ENCODE measurements around the genes IFITM1 and IRF7.

DNA sequence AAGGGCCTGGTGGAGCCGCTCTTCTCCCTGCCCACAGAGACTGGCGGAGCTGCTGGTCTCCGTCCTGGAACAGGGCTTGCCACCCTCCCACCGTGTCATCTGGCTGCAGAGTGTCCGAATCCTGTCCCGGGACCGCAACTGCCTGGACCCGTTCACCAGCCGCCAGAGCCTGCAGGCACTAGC is 1.8 kb downstream of the RIC8A start:
- PRO-cap, 2 experiments, result no peak in any of the 2 experiments

DNA sequence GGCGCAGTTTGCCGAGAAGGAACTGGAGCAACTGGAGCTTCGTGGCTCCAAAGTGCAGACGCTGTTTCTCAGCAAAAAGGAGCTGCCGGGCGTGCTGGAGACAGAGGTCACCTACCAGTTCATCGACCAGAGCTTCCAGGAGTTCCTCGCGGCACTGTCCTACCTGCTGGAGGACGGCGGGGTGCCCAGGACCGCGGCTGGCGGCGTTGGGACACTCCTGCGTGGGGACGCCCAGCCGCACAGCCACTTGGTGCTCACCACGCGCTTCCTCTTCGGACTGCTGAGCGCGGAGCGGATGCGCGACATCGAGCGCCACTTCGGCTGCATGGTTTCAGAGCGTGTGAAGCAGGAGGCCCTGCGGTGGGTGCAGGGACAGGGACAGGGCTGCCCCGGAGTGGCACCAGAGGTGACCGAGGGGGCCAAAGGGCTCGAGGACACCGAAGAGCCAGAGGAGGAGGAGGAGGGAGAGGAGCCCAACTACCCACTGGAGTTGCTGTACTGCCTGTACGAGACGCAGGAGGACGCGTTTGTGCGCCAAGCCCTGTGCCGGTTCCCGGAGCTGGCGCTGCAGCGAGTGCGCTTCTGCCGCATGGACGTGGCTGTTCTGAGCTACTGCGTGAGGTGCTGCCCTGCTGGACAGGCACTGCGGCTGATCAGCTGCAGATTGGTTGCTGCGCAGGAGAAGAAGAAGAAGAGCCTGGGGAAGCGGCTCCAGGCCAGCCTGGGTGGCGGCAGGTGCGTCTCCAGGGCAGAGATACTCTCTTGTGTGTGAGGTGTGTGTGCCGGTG is 3.1 kb downstream of the NLRP6 start:
- PRO-cap, 2 experiments, result peak in 1 of 2 experiments; most common plus-strand start position 505 of the sequence (in 1); most common minus-strand start position 279 of the sequence (in 1)

- PRO-cap, 2 experiments, result peak in 1 of 2 experiments; most common plus-strand start chr11:282877 (in 1); most common minus-strand start chr11:282757 (in 1)
Measured at GRCh38 chr11:282393-283346, 4.5 kb downstream of the NLRP6 start.

- PRO-cap, 2 experiments, result no peak in any of the 2 experiments
Measured at GRCh38 chr11:298361-299158, 766 bp downstream of the IFITM5 start.

DNA sequence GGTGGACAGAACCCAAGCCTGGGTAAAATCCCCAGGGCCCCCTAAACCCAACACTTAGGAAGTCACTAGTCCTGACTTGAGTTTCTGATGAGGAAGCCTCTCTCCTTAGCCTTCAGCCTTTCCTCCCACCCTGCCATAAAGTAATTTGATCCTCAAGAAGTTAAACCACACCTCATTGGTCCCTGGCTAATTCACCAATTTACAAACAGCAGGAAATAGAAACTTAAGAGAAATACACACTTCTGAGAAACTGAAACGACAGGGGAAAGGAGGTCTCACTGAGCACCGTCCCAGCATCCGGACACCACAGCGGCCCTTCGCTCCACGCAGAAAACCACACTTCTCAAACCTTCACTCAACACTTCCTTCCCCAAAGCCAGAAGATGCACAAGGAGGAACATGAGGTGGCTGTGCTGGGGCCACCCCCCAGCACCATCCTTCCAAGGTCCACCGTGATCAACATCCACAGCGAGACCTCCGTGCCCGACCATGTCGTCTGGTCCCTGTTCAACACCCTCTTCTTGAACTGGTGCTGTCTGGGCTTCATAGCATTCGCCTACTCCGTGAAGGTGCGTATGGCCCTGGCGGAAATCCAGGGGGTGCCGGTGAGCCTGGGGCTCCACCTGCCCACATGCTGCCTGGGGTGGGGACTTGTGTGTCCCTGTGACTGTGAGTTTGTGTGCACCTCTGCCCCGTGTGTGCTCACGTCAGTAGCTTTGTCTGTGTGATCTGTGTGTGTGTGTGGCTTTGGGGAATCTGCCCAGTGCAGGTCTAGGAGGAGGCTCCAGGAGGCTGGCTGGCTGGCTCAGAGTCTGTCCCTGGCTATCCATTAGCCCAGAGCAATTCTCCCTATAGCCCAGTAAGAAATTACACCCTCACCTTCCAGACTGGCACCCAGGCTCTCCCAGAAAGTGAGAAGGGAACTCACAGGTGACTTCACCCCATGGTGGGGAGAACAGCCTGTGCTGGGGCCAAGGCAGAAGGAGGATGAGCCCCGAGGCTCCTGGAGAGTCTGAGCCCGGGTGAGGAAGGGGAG is at the start of gene IFITM1:
IFITM1 (plus strand) TSS at position 253 of the 1,036 bp plus-strand sequence.
- PRO-cap, 2 experiments, result peak in 2 of 2 experiments; most common plus-strand start position 253 of the sequence (in 2); most common minus-strand start position 86 of the sequence (in 2)

GRCh38 chr11:317682-317983 is 3.0 kb downstream of the IFITM3 start:
- PRO-cap, 2 experiments, result no peak in any of the 2 experiments

DNA sequence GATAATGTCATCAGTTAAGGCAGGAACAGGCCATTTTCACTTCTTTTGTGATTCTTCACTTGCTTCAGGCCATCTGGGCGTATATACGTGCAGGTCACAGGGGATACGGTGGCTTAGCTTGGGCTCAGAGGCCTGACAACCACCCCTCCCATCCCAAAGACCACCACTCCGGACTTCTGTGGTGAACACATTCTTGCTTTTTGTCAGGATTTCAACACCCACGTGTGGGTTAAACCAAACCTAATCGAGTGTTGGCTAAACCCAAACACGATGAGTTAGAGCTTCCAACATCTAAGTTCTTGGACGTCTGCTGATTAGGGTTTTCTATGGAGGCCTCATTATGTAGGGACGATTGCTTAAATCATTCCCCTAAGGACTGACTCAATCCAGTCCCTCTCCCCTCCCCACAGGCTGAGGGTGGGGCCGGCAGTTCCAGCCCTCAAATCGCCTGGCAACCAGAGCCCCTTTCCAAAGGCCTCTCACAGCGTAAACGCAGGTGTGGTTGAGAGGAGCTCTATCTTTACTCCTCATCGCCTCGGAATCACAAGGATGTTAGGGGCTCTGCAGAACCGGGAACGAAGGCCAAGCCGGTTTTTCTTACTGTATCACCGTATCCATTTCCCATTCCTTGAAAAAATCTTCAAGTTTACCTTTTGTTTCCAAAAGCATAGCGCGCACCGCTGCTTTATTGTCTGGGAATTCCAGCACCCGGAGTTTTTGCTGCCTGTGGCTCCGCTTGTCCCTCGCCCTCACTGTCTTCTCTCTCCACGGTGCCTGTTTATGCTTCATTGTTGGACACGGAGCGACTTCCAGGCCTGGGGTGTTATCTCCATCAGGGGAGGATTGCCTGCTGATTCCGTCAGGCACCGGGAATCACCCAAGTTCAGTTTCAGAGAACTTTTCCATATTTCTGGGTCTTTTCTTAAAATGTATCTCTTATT is 13.6 kb upstream of the IFITM3 start:
- PRO-cap, 2 experiments, result no peak in any of the 2 experiments

- PRO-cap, 2 experiments, result no peak in any of the 2 experiments
Measured at GRCh38 chr11:396697-397835, 3.1 kb downstream of the PKP3 start.

DNA sequence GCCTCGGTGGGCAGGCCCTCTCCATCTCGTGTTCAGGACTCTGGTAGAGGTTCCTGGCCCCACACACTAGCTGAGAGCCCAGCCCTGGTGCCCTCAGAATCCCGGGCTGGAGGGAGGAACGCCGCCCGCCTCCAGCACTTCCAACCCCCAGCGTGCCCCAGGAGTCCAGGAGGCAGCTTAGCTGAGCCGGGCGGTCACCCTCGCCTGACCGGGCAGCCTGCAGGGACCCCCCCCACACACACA is 316 bp downstream of the ANO9 start:
- PRO-cap, 2 experiments, result no peak in any of the 2 experiments

DNA sequence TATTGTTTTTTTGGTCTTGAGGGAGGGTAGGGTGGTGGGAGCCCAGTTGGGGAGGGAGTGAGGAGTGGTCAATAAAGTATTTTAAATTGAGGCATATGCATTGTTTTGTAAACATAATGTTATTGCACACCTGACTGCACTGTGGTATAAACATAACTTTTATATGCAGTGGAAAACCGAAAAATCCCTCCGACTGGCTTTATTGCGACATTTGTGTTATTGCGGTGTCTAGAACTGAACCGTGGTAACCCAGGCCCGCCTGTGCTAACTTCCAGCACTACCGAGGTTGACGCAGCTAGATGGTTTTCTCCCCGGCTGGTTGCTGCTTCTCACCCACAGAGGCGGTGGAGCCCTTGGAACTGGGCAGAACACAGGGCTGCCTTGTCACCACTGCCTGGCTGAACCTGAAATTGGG is 7.6 kb upstream of the RNH1 start:
- PRO-cap, 2 experiments, result no peak in any of the 2 experiments

DNA sequence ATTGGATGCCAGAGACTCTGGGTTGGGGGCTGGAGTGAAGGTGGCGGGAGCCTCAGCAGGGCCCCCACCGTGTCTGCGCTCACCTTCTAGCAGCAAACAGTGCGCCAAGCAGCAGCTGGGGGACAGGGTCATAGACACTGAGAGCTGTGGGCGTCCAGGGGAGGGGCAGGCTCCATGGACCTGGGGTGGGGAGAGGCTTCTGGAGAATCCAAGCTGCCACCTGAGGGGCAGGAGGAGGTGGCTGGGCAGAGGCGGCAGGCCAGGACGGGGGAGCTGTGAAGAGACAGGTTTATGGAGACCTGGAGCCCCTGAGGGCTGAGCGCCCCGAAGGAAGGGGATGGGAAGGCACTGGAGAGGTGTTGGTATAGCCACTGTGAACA is 8.0 kb downstream of the PHRF1 start:
- PRO-cap, 2 experiments, result no peak in any of the 2 experiments

DNA sequence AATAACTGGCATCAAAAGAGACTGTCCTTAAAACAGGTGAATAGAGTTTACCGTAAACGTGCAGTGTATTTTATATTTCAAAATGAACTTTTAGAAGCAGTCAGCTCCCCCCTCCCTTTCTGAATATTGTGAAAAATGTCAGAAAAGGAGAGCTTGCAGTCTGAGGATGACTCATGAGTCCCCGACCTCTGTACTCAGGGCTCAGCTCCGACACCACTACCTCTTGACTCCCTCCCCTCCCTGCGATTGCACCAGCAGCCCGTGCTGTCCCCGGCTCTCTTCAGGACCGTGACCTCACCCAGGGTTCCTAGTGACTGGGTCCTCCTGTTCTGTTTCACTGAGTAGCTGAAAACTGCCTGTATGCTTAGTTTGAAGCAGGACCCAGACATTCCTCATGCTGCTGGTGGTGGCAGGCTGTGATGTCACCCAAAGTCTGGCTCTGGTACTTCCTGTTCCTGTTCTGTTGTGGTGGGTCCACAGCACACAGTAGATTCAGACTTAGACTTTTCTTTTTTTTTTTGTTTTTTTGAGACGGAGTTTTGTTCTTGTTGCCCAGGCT is 11.7 kb downstream of the PHRF1 start:
- PRO-cap, 2 experiments, result no peak in any of the 2 experiments

DNA sequence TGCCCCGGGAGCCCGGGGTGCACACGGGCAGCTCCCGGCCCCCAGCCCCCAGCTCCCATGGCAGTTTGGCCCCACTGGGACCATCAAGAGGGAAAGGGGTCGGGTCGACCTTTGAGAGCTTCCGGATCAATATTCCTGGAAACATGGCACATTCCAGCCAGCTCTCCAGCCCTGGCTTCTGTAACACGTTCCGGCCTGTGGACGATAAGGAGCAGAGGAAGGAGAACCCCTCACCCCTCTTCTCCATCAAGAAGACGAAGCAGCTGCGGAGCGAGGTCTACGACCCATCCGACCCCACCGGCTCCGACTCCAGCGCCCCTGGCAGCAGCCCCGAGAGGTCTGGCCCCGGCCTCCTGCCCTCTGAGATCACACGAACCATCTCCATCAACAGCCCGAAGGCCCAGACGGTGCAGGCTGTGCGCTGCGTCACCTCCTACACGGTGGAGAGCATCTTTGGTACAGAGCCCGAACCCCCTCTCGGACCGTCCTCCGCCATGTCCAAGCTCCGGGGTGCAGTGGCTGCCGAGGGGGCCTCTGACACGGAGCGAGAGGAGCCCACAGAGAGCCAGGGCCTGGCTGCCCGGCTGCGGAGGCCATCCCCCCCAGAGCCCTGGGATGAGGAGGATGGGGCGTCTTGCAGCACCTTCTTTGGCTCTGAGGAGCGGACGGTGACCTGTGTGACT is 7.9 kb downstream of the IRF7 start:
- PRO-cap, 2 experiments, result no peak in any of the 2 experiments

DNA sequence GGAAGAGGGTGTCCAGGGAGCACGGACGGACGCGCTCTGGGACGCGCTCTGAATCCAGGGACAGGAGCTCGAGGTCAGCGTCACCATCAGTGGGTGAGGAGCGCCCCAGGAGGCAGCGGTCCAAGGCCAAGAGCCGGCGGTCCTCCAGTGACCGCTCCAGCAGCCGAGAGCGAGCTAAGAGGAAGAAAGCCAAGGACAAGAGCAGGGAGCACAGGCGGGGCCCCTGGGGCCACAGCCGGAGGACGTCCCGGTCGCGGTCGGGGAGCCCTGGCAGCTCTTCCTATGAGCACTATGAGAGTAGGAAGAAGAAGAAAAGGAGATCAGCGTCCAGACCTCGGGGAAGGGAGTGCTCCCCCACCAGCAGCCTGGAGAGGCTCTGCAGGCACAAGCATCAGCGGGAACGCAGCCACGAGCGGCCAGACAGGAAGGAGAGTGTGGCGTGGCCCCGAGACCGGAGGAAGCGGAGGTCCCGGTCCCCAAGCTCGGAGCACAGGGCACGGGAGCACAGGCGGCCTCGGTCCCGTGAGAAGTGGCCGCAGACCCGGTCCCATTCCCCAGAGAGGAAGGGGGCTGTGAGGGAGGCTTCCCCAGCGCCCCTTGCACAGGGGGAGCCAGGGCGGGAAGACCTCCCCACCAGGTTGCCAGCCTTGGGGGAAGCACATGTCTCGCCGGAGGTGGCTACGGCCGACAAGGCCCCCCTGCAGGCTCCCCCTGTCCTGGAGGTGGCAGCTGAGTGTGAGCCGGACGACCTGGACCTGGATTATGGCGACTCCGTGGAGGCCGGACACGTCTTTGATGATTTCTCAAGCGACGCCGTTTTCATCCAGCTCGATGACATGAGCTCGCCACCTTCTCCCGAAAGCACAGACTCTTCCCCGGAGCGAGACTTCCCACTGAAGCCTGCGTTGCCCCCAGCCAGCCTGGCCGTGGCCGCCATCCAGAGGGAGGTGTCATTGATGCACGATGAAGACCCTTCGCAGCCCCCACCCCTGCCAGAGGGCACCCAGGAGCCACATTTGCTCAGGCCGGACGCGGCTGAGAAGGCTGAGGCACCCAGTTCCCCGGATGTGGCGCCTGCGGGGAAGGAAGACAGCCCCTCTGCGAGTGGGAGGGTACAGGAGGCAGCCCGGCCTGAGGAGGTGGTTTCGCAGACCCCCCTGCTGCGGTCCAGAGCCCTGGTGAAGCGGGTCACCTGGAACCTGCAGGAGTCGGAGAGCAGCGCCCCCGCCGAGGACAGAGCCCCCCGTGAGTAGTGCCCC is 6.8 kb downstream of the IRF7 start:
- PRO-cap, 2 experiments, result no peak in any of the 2 experiments

DNA sequence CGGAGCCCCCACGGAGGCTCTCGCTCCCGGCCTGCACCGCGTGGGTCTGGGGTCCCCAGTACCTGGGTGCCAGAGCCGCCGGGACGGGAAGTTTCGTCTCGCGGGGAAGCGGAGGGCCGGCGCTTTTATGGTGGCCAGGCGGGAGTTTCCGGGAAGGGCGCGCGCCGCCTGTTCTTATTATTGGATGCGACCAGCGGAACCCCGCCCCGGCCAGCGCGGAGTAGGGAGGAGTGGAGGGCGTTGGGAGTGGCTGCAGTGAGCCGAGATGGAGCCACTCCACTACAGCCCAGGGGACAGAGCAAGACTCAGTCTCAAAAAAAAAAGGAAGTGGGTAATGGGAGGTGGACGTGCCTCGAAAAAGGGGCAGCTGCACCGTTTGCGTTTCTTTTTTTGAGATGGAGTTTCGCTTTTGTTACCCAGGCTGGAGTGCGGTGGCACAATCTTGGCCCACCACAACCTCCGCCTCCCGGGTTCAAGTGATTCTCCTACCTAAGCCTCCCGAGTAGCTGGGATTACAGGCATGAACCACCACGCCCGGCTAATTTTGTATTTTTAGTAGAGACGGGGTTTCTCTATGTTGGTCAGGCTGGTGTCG is at the start of gene IRF7:
IRF7 (minus strand) TSS at position 100 of the 595 bp plus-strand sequence.
- PRO-cap, 2 experiments, result peak in 2 of 2 experiments; most common plus-strand start position 282 of the sequence (in 2); most common minus-strand start position 100 of the sequence (in 1)

- PRO-cap, 2 experiments, result no peak in any of the 2 experiments
Measured at GRCh38 chr11:696837-697701, 1.5 kb downstream of the TMEM80 start.

DNA sequence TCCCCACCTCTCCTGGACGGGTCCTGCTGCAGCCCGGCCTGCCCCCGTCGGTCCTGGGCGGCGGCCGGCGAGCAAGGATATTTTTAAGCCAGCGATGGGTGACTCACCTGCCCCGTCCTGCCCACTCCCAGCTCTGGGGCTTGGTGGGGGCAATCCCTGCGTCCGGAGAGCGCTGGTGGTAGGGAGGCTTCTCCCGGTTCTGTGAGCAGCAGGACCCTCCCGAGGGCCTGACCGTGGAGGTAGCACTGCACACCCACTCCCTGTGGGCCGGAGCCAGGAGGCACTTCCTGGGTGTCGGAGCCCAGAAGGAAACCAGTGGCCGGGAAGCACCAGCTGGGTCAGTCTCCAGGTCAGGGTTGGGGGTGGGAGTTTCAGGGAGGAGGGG is 426 bp downstream of the EPS8L2 start:
- PRO-cap, 2 experiments, result peak in 2 of 2 experiments; most common plus-strand start position 152 of the sequence (in 2); most common minus-strand start position 55 of the sequence (in 2)

DNA sequence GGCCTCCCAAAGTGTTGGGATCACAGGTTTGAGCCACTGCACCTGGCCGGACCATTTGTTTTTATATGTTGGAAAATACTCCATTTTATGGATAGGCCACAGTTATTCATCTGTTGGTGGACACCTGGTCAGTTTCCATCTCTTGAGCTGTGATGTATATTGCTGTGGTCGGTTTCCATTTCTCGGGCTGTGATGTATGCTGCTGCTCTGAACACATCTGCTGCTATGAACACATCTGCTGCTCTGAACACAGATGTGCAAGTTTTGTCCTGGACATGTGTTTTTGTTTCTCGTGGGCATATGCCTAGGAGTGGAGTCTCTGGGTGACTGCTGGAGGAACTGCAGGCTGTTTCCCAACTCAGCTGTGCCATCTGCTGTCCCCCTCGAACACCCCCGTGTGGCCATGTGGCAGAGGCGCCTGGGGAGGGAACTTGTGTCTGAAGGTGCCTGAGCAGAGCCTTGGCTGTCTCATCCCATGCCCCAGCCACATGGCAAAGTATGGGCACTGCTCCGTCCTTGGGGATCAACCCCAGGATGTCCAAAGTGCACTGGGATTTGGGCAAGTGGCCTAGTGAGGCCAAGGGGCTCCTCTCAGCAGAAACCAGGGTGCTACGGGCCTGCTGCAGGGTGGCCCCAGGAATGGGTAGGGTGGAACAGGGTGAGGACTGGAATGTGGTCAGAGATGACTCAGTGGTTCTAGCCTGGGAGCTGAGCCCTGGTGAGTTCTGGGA is 14.9 kb downstream of the GATD1 start:
- PRO-cap, 2 experiments, result no peak in any of the 2 experiments

GRCh38 chr11:808469-808940 is 1.3 kb upstream of the RPLP2 start:
- PRO-cap, 2 experiments, result no peak in any of the 2 experiments

- PRO-cap, 2 experiments, result no peak in any of the 2 experiments
Measured at GRCh38 chr11:821873-822899, 3.5 kb downstream of the PNPLA2 start.

All from Colon Carcinoma Metastatic in the Brain (tissue), 2 donors.